Thoracic aorta endothelial cell (primary cell): ENCODE measurements around the genes CEP170B and BRF1.

DNA sequence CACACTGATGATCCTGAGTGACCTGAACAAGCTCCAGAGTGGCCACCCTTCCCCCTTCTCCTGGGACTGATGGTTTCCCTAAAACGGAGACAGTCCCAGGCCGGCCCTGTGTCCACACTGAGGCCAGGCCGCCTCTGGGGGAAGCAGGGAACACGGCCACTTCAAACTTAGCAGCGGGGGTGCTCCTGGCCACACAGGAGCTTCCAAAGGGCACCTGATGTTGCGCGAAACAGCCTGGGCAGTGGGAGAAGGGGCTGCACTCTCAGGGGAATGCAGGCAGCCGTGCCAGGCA, 606 bp downstream of the C14orf180 start:
- CAGE, long polyA plus RNA = no peak

- CAGE, long polyA plus RNA = no peak
Observed at GRCh38 chr14:104658209-104658960, 31.0 kb upstream of the INF2 start.

DNA sequence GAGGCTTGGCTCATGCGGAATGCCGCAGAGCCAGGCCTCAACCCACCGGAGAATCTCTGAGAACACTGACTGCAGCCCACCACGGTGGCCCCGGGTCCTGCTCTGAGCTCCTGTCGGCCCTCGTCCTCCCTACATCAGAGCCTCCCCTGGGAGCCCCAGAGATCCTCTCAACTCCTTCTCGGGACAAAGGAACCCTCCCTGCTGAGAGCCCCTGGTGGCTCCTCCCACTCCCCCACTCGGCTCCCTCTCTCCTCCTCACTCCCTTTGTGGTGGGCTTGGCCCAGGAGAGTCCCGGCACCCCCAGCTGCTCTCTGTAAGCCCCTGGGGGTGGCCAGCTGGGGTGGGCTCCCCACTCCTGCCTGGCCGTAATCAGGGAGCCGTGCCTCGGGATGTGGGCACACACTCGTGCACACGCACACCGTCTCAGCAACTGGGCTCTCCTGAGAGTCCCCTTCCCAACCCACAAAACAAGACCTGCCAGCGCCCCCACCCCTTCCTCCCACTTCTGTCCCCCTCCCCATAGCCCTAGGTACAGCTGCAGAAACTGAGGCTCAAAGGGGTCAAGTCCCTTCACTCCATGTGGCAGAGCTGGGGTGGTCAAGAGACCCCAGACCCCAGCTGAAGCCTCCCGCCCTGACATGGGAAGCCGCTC, 10.9 kb upstream of the INF2 start:
- CAGE, long polyA plus RNA = no peak

DNA sequence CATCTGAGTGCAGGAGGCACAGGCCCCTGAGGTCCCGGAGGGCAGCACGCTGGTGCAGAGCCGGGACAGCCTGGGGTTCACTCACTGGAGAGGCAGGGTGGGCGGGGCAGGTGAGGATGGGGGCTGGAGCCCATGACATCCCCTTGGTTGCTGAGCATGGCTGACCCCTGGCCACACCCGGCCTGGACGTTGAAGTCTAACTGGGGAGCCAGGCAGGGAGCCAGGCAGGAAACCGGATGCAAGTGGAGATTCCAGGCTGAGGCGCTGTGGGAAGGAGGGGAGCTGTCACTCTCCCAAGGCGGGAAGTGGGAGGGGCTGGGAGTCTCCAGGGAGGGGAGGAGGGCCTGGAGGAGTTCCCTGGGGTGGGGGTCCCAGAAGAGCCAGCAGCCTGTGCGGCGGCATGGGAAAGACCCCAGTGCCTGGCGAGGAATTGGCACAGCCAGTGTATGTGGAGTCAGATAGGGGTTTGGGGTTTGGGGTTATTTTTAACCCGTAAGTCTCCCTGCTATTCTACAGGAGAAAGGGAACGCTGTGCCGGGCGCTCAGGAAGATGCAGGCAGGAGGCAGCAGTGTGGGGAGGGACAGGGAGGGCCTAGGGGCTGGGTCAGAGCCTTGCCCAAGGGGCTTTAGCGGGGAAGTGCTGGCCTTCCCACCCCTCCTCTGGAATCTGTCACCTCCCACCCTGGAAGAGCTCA, 7.6 kb upstream of the INF2 start:
- CAGE, long polyA plus RNA = no peak

DNA sequence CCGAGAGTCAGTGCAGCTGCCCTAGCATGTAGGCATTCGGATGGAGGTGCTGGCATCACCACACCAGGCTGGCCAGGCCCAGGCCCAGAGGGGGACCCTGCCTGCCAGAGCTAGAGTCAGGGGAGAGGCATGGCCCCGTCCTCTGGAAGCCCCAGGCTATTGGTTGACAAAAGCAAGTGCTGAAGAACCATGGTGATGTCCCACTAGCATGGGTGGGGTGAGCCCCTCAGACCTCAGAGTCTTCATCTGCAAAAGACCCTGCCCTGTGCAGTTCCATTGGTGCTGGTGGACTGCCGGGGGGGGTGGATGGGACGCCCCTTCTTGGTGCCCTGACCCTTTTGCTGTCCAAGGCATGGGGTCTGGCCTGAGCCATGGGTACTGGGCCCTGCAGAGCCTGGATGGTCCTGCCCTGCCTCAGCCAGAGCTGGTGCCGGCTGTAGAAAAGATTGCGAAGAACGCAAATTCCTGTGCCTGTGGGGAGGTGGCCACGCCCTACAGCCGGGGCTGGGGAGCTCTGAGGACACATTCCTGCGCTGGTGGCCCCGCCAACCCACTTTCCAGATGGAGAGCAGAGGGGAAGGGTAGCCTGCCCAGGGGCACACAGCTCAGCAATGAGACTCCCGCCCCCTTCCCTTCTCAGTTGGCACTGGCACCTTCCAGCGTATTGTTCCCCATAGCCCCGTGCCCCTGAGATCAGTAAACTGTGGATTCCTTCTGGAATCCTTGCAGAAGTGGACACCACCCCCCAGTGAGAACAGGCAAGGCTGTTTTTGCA, 8.4 kb downstream of the INF2 start:
- CAGE, long polyA plus RNA = no peak

GRCh38 chr14:104712710-104713142, 11.3 kb upstream of the ADSS1 start:
- CAGE, long polyA plus RNA = no peak

DNA sequence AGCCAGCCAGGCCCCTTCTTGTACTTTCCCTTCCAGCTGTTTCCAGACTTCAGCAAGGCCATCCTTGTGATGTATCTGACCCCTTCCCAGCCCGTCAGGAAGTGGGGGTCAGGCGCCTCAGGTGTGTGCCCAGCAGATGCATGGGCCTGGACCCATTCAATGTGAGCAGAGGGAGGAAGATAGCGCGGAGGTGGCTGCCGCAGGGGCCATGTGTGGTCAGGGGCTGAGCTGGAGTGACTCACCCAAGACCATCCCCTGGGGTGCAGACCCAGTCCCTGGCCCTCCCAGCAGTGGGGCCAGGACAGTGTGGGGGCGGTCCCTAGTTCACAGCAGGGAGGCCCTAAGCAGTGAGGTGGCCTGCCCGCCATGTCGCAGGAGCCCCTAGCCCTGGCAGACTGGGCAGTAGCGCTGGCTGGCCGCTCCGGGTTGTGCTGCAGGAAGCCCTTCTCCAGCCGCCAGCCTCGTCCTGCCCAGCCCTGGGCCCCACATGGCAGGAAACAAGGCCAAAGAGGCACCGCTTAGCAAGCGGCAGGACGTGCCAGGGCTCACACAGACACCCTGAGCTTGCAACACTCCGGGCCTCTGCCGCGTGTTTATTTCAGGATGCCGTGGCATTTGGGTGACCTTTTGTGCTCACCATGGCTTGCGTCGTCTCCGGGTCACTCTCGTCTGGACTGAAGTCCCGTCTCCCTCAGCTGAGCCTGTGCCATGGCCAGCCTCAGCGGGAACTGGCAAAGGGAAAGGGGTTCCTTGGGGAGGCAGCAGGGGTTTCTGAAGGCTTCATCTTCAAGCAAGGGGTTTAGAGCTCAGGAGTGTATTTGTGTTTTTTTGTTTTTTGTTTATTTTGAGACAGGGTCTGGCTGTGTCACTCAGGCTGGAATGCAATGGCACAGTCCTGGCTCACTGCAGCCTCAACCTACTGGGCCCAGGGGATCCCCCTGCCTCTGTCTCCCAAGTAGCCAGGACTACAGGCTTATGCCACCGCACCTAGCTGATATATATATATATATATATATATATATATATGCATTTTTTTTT, 12.2 kb downstream of the ADSS1 start:
- CAGE, long polyA plus RNA = no peak

DNA sequence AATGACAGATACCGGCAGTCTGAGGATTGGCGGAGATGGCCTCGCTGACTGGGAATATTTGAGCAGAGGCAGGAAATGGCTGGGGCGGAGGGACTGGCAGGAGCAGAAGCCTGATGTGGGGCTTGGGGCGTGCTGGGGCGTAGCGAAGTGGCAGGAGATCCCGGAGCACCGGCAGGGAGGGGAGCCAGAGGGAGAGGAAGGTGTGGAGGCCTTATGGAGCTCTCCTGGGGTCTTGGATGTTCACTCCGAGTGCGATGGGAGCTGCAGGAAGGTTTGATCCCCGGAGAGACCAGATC, 24.8 kb downstream of the ZBTB42 start:
- CAGE, long polyA plus RNA = no peak

GRCh38 chr14:104865026-104865524, at the start of gene CEP170B:
Gene CEP170B, plus strand, starts transcription at chr14:104865268.
- CAGE, long polyA plus RNA = no peak

GRCh38 chr14:105080454-105080805, 15.2 kb upstream of the GPR132 start:
- CAGE, long polyA plus RNA = no peak

DNA sequence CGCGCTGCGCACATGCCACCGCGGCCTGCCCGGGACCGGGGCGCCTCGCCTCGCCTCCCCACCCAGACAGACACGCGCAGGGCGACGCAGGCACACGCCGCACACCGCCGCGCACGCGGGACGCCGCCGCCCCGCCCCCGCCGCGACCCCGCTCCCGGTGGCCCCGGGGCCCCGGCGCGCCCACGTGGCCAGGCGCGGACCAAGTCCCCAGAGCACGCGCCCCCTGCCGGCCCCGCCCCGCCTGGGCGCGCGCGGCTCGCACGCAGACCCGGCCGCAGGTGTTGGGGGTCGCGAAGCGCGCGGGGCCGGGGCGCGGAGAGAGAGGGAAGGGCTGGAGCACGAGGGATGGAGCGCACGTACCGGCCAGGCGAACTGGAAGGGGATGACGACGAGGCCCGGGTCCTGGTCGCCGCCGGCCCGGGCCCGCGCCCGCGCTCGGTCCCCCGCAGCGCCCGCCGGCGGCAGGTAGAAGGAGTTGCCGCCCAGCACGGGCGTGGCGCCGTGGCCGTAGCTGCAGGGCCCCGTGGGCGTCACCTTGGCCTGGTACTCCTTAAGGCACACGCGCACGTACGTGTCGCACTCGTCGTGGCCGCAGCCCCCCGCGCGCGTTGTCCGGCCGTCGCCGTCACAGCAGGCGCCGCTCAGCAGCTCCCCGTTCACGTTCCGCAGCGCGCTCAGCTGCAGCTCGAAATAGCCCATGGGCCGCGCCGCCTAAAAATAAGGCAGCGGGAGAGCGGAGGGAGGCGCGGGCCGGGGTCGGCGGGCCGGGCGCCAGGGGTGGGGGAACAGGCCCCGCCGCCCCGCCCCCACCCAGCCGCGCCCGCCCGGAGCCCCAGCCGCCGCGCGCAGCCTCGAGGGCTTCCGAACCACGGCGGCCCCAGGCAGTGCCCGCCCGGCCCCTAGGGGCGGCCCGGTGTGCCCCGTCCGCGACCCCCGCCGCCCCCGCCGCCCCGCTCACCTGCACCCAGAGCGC, 893 bp downstream of the JAG2 start:
- CAGE, long polyA plus RNA = no peak

DNA sequence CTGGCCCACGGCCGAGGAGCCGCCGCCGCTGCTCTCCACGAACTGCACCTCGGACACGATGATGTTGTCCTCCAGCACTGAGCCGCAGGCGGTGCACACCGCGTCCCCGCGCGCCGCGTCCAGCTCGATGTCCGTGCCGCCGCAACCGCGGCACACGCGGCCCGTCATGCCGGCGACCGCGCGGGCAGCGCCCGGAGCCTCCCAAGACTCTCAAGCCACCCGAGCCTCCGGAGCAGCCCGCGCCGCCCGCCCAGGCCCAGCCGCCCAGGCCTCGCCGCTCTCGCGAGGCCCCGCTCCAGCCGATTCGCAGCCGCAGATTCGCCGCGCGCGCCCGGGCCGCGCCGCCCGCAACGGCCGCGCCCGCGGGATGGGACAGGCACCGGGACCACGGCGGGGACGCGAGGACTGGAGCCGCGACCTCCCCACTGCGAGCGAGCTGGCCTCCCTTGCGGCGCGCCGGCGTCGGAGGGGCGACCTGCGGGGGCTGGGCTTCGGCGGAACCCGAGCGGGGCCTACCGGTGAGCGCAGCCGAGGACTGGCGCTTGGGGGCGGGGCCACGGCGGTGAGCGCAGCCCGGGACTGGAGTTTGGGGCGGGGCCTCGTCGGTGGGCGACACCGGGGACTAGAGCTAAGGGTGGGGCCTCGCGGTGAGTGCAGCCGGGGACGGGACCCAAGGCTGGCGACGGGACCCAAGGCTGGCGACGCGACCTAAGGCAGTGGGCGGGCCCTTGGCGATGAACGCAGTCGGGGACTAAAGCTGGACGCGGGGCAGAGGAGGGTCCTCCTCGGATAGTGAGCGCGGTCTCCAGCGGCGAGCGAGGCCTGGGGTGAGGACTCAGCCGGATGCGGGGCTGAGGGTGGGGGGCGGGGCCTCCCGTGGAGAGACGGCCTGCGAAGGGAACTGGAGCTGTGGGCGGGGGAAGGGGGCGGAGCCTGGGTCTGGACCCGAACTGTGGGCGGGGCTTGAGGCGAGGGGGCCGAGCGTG, at the start of gene BRF1:
Gene BRF1, minus strand, starts transcription at position 540 of the 986 bp plus-strand sequence.
- CAGE, long polyA plus RNA = no peak

- CAGE, long polyA plus RNA = no peak
Observed at GRCh38 chr14:105366984-105367492, 31.3 kb upstream of the TEX22 start.

DNA sequence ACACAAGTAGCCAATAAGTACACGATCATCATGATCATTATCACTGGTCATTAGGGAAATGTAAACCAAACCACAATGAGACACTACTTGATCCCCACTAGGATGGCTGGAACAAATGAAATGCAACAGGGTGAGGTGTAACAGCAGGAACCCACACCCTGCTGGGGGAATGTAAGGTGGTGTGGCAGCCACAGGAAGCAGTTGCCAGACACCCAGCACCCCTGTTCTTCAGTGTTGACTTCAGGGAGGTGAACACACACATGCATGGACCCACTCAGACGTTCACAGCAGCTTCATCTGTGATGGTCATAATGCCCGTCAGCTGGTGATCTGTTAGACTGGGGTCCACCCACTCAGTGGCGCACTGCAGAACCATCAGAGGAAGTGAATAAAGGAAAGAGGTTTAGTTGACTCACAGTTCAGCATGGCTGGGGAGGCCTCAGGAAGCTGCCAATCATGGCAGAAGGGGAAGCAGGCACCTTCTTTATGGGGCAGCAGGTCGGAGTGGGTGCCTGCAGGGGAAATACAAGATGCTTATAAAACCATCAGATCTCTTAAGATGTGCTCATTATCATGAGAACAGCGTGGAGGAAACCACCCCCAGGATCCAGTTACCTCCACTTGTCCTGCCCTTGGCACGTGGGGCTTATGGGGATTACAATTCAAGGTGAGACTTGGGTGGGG, 22.7 kb upstream of the TEX22 start:
- CAGE, long polyA plus RNA = no peak

DNA sequence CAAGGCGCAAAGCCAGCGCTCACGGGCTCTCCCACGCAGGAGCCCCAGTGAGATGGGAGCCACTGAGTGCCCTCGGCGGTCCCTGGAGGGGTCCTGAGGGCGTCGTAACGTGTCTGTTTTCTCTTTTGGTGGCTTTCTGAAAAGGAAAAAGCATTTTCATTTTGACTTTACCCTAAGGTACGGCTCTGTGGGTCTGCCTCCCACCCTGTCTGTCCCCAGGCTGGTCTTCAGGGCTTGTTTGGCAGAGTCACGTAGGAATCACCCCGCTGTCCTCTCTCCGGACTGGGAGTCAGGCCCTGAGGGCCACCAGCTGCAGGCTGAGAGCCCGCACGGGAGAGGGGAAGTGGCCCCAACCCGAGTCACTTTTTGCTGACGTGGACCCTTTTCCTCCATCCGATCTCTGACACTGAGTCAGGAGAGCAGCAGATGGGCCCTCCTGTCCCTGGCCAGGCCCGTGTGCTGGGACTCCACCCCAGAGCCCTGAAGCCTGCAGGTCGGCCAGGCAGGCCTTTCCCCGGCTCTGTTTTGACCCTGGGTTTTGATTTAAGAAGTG, 12.7 kb upstream of the TEX22 start:
- CAGE, long polyA plus RNA = no peak

DNA sequence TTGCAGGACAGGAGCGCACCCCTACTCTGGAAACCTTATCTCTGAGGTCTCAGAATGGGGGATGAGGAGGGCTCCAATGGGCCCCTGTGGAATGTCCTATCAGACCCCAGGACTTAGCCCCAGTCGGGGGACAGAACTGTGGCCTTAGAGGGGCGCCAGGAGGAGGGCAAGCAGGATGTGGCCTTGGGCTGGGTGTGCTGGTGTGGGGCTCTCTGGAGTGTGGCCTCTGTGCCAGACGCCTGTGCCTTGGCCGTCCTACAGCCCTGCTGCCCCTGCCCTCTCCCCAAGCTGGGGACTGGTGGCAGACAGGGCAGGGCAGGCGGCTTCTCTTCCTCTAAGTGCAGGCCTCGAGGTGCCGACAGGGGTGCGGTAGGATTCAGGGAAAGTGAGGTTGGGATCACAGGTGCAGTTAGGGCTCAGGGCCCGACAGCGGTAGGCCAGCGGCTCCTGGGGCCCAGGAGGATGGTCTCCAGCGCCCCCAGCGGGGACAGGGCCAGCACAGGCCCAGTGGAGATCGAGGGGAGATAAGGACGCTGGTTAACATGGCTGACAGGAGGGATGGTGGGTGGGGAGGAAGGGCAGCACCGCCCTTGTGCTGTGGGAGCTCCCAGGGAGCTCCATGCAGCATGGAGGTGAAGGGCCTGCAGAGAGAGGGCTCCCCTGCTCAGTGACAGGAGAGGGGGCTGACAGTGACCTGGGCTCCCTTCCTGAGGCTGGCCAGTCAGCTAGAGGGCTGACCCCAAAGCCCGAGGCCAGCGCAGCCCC, 1.0 kb upstream of the CRIP1 start:
- CAGE, long polyA plus RNA = no peak

DNA sequence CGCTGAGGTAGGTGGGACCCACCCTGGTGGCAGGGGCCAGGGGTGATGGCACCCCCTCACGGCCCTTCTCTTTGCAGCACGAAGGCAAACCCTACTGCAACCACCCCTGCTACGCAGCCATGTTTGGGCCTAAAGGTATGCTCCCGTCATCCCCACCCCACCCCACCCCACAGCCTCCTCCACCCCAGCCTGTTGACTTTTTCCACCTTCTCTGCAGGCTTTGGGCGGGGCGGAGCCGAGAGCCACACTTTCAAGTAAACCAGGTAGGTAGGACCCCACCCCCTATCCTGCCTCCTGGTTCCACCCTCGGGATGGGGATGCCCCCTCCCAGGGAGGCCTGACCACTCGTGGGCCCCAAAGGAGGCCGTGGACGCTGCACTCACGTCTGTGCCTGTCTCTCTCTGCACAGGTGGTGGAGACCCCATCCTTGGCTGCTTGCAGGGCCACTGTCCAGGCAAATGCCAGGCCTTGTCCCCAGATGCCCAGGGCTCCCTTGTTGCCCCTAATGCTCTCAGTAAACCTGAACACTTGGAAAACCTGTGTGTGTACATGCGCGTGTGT, 1.6 kb downstream of the CRIP1 start:
- CAGE, long polyA plus RNA = no peak

GRCh38 chr14:105489176-105490351, 1.5 kb upstream of the TEDC1 start:
- CAGE, long polyA plus RNA = no peak

DNA sequence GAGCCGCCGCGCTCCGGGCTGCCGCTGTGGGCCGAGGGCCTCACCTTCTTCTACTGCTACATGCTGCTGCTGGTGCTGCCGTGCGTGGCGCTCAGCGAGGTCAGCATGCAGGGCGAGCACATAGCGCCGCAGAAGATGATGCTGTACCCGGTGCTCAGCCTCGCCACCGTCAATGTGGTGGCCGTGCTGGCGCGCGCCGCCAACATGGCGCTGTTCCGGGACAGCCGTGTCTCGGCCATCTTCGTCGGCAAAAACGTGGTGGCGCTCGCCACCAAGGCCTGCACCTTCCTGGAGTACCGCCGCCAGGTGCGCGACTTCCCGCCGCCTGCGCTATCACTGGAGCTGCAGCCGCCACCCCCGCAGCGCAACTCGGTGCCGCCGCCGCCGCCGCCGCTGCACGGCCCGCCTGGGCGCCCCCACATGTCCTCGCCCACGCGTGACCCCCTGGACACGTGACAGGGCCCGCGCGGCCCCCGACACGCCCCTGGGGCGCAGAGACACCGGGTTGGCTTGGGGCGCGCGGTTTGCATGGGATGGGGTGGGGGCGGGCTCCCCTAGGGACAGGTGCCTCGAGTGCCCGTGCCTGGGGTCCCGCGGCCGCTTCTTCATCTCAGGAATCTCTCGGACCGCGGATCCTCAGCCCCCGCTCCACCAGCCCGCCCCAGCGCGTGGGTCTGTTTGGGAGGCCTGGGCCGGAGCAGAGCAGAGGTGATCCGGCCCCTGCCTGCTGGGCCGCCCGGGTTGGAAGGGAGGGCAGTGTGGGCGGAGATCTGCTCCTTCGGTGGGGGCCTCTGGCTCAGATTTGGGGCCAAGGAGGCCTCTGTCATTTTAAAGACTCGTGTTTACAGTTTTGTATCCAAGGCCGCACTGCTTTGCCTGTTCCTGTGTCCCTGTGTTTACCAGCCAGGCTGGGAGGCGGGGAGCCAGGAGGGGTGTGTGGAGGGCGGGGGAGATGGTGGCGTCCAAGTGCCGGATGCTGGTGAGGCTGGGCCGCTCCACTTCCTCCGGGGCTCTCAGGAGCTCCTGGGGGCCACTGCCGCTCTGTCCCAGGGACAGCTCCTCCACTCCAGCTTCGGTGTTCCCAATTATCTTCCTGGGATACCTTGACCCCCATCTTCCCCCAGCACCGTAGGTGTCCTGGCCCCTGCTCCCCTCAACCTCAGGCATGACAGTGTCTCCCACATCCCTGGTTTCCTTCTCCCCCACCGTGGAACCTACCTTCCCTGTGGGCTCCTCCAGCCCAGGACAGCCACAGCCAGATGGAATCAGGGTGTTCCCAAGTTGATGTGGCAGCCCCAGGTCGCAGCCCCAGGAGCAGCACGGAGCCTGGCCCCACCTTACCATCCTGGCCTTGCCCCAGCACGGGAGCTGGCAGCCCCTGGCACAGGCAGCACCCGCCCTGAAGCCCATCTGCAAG, 3.5 kb downstream of the TMEM121 start:
- CAGE, long polyA plus RNA = no peak

- CAGE, long polyA plus RNA = no peak
Observed at GRCh38 chr14:105537994-105538348, 11.6 kb downstream of the TMEM121 start.